ENCODE results near the genes TUBB8, ZMYND11, IDI2 and ADARB2.

GRCh38 chr10:49244-49549, at the start of gene TUBB8:
TSS of gene TUBB8 (minus strand) at chr10:49296.
- RRBS = no CpG with 5 or more reads among the region's 20 CpGs

- RRBS = 4% methylated on average over 22 of the region's 81 CpGs
These were observed at the start of gene ZMYND11 for GRCh38 chr10:135392-135912. TSS of gene ZMYND11 (plus strand) at chr10:135455.

DNA sequence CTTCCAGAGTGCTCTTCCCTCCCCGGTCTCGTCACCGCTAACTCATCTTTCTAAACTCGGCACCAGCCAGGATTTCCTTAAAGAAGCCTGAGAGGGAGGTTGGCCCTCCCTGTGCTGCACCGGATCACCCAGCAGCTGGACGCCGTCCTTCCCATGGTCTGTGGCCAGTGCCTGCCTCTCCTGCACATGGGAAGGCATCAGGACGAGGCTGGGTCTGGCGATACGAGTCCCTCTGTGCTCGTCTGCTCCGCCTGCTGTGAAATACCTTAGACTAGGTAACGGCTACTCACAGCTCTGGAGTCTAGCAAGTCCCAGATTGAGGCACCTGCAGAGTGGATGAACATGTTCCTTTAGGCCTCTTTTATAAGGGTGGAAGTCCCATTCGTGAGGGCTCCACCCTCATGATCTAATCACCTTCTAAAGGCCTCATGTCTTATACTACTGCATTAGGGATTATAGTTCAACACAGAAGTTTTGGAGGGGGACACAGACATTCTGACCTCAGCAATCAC, 179.2 kb downstream of the ZMYND11 start:
- RRBS = no CpG with 5 or more reads among the region's 14 CpGs

DNA sequence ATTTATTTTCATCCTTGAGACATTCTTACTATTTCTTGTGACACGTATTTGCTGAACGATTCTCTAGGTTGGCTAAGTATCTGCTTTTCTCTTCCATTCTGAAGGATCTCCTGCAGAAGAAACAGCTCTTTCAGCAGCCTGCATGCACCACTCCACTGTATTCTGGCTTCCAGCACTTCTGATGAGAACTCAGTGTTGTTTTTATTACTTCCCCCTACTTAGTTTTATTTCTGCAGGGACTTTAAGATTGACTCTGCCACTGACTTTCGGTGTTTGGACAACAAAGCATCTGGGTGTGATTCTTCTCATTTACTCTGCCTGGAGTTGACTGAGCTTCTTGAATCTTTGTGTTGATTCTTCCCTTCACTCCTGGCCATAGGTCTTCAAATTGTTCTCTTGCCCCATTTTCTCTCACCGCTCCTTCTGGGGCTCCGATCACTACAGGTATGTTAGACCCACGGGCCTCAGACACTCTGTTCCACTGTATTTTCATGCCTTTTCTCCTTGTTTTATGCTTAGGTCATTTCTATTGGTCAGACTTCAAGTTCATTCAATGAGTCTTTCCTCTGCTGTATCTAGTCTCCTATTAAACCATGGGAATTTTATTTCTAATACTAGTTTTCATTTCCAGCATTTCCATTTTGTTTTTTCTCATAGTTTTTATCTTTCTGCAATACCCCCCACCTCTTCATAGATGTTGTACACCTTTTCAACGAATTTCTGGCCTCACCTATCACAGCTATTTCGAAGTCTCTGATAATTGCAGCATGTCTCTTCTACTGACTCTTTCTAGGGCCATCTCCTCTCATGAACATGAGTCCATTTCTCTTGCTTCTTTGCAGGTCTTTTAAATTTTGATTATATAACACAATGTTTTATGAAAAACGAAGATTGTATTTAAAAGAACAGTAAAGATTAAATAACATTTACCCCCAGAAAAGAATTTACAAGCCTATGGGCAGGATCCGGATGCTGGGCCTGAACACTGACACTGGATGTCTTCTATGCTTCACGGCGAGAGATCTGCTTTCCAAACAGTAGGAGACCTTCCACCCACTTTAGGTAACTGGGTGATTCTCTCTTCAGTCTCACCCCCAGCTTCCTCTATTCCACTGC, 180.5 kb downstream of the ZMYND11 start:
- RRBS = no CpG with 5 or more reads among the region's 12 CpGs

DNA sequence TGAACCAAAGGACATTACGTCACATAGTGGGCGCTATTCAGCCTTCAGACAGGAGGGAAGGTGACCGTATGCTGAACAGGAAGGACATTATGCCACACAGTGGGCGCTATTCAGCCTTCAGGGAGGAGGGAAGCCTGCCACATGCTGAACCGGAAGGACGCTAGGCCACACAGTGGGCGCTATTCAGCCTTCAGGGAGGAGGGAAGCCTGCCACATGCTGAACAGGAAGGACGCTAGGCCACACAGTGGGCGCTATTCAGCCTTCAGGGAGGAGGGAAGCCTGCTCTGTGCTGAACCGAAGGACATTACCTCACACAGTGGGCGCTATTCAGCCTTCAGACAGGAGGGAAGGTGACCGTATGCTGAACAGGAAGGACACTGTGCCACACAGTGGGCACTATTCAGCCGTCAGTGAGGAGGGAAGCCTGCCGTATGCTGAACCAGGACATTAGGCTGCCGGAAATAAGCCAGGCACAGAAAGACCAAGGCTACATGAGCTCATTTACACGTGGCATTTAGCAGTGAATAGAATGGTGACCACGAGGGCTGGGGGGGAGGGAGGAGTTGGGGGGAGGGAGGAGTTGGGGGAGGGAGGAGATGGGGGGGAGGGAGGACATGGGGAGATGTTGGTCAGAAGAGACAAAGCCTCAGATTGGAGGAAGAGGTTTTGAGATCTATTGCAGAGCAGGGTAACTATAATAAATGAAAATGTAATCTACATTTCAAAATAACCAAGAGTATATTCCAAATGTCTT, 259.5 kb downstream of the ZMYND11 start:
- RRBS = no CpG with 5 or more reads among the region's 17 CpGs

- RRBS = 17% methylated on average over 1 of the region's 19 CpGs
These were observed 253.3 kb downstream of the DIP2C start for GRCh38 chr10:435934-436749.

- RRBS = no CpG with 5 or more reads among the region's 22 CpGs
These were observed 95.5 kb downstream of the DIP2C start for GRCh38 chr10:593798-594512.

DNA sequence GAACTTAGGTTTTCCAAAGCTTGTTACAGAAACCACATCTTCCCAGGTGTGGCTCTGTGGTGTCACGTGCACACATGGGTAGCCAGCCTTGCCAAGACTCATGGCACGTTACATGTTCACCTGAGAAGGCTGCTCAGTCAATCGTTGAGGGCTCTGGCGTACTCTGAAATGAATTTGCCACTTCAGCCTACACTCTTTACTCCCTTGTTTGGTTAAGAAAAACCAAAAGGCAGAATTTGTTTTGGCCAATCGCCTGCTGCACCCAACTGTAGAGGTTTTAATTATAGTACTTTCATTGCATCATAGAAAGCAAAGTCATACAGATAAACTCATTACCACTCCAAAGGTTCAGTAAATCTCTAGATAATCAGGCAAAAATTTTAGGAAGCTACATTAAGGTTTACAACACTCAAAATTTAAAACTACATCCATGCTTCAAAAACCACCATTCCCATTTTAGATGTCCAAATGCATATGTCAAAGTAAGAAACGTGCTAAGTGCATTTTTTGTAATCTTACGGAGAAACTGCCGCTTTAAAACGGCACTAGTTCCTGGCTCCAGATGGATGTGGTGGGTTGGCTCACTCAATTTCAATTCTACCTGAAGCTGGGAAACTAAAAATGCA, 88.5 kb downstream of the DIP2C start:
- RRBS = no CpG with 5 or more reads among the region's 9 CpGs

DNA sequence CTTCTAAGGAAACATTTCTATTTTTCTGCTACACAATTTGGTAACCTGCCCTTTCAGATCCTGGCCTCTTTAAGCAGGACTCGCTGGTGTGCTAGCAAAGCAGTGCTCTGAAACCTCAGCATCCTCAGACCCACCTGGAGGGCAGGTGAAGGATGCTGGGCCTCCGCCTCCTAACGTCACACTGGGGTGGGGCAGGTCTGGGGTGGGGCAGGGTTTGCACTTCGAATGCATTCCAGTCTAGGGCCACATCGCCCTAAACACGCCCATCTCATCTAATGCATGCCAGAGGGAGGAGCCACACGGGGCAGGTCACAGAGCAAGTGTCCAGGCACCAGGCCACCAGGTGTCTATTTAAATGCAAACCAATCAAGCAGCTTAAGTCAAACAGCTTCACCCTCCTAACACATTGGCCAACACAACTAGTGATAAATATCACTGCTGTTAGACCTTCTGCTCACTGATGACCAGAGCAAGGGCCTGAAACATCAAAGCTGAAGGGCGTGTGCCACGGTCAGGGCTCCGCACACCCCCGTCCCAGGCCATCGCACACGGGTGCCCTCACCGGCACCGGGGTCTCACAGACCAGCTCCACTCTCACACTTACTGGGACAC, 47.2 kb downstream of the DIP2C start:
- RRBS = no CpG with 5 or more reads among the region's 15 CpGs

- RRBS = 29% methylated on average over 1 of the region's 13 CpGs
These were observed 37.2 kb downstream of the DIP2C start for GRCh38 chr10:652260-652688.

- RRBS = 81% methylated on average over 3 of the region's 26 CpGs
These were observed 117.0 kb upstream of the DIP2C start for GRCh38 chr10:806172-807104.

DNA sequence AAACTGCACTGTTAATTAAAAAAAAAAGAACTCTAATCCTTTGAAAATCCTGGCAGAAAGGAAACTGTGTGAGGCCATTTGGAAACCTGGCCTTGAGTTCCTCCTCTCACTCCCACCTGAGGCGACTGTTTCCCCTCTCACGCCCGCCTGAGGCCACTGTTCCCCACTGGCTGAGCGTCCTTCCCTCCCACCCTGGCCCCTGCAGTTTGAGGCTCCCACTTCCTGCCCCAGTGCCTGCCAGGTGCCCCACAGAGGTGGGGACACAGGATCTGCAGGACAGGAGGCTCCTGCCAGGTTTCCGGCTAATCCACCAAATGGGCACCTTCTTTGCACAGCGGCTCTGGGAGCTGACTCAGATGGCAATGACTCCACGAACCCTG, 24.3 kb upstream of the LARP4B start:
- RRBS = no CpG with 5 or more reads among the region's 7 CpGs

- RRBS = no CpG with 5 or more reads among the region's 18 CpGs
These were observed 17.4 kb downstream of the GTPBP4 start for GRCh38 chr10:1005383-1006265.

DNA sequence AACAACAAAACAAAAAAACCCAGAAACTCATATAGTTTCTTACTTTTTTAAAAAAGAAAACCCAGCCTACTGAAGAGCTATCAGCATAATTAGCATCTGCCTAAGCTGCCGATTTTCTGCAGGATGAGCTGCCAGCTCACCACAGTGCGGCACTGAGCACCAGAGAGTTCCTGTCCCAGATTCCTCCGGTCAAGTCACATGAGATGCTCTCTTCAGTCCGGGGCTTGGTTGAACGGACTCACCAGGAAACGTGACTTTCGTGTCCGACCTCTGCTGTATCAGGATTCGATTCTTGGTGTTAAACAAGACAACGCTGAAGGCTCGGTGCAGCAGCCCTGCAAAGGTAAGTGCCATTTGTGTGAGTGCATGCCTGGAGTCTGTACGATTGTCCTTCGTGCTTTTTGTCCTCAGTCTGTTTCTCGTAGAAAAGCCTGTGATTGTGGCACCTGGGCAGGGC, 3.2 kb downstream of the IDI2 start:
- RRBS = no CpG with 5 or more reads among the region's 14 CpGs

GRCh38 chr10:1025657-1026143, at the start of gene IDI2:
TSS of gene IDI2 (minus strand) at chr10:1025859.
- RRBS = no CpG with 5 or more reads among the region's 1 CpG

DNA sequence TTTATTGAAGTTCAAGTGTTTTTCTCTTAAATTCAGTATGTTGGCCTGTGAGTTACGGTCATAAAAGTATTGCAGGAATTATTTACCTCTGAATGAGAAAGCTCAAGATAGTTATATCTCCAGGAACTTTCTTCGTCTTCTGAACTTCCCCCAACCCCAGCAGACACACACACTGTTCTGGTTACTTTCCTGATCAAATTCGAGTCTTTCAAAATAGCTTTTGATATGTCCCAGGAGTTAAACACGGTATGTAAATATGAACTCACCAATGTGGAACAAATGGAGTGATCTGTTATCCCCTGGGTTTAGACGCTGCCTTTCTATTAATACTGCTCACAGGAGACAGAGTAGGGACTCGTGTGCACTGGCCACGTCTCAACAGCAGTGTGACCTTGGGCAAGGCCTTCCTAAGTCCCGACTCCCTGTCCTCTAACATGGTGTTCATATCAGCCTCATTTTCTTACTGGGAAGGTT, 1.7 kb downstream of the WDR37 start:
- RRBS = no CpG with 5 or more reads among the region's 8 CpGs

DNA sequence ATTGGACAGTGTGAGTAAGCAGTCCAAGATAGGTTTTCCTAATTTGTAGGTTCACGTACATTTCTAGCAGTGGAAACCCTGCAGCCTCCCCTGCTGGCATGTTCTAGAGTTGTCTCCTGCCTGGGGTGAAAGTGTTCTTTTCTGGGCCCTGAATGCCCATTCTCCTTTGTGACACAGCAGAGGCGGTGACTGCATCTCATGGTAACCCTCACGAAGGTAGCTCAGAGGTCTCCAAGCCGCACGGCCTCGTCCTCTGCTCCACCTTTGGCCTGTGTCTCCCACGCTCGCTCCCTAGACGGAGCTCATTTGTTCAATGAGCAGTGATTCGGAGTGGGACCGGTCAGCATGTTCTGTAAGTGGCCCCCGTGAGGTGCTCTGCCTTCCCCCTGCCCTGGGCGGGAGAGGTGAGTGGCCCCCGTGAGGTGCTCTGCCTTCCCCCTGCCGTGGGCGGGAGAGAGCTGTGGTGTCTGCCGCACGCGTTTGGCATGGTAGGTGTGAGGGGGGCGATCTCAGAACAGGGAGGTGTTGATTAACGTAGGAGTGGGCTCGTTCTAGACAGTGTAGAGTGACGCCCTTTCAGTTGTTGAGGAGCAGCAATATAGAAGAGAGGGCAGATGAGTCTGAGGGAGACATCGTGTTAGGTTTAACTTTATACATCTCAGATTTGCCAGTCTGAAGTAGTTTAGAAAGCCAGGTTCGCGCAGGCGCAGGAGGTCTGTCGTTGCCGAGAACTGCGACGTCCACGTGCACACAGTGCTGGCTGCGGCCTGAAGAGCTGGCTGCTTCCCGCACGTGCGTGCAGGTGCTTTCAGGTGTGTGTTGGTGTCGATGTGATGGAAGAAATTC, 18.2 kb downstream of the WDR37 start:
- RRBS = no CpG with 5 or more reads among the region's 37 CpGs

DNA sequence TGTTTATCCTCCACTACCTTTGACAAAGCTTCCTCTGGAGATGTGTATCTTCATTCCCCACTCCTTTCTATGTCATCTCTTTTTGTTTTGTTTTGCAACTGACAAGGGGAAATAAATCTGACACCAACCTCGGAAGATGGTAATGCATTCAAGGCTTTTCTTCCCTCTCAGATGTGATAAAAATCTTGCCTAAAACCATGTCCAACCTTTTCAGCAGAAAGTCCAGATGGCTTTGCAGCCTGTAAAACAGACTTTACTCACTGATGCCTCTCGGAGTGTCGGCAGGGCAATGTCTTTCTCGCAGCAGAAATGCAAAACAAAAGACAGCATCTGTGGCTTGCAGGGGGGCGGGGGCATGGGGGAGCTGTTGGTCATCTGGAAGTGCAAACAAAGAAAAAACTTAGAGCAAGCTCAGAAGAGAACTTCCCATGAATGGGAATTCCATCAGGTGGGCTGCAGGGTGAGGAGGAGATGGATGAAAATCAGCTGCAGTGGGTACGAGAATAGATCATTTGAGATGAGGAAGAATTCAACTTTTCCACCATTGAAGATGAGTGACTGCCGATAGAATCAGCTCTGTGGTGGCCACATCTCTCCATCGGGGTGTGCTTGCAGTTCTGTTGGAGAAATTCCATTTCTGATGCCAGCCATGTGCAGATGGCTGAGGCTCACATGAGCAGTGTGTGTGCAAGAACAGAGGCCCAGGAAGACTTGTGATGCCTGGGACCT, 237.6 kb downstream of the WDR37 start:
- RRBS = no CpG with 5 or more reads among the region's 8 CpGs

- RRBS = 53% methylated on average over 13 of the region's 60 CpGs
These were observed at the start of gene ADARB2 for GRCh38 chr10:1737115-1738168. TSS of gene ADARB2 (minus strand) at chr10:1737525.

DNA sequence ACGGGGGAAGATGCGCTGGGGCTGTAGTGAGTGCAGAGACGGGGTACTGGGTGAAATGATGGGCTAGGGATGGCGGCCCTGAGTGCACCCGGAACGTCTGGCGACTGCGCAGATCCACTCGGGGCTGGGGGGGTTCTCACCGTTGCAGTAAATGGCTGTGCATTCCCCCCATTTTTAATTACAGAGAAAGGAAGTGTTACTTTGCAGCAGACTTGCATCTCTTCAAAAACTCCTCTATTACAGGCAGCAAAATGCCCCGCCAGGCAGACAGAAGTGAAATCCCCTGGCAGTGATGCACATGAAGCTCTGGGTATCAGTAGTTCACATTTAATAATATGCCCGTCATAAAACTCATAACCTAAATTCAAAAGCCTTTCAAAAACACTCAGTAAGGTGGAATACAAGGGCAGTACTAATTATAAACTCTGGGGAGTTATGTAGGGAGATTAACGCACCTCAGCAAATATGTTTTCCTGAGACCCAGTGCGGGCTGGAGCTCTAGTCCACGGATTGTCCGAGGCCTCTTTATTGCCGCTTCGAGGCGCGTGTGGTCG, 195.6 kb upstream of the ADARB2 start:
- RRBS = no CpG with 5 or more reads among the region's 21 CpGs